NCI-H460 (cell line): ENCODE results near the genes VSIG4, HEPH, STARD8, EDA, GJB1 and TAF1.

GRCh38 chrX:65732964-65733497, 65.6 kb downstream of the MSN start:
RAMPAGE:
- cytosol, long total RNA, result no peak
- long total RNA, result no peak
- nucleus, long total RNA, result no peak

RAMPAGE:
- cytosol, long total RNA, result no peak
- long total RNA, result no peak
- nucleus, long total RNA, result no peak
Observed at GRCh38 chrX:65737100-65737578, 69.7 kb downstream of the MSN start.

GRCh38 chrX:66005050-66006291, 34.4 kb downstream of the VSIG4 start:
RAMPAGE:
- cytosol, long total RNA, result no peak
- long total RNA, result no peak
- nucleus, long total RNA, result no peak

GRCh38 chrX:66039934-66040499, at the start of gene VSIG4:
VSIG4 (minus strand) TSS chrX:66040080.
RAMPAGE:
- cytosol, long total RNA, result no peak
- long total RNA, result no peak
- nucleus, long total RNA, result no peak

GRCh38 chrX:66051763-66052179, 11.9 kb upstream of the VSIG4 start:
RAMPAGE:
- cytosol, long total RNA, result no peak
- long total RNA, result no peak
- nucleus, long total RNA, result no peak

RAMPAGE:
- cytosol, long total RNA, result no peak
- long total RNA, result no peak
- nucleus, long total RNA, result no peak
Observed at GRCh38 chrX:66052196-66052434, 12.2 kb upstream of the VSIG4 start.

RAMPAGE:
- cytosol, long total RNA, result no peak
- long total RNA, result no peak
- nucleus, long total RNA, result no peak
Observed at GRCh38 chrX:66163489-66164498, at the start of gene HEPH. HEPH (plus strand) TSS chrX:66164247.

RAMPAGE:
- cytosol, long total RNA, result no peak
- long total RNA, result no peak
- nucleus, long total RNA, result no peak
Observed at GRCh38 chrX:66728818-66729394, 90.0 kb upstream of the EDA2R start.

DNA sequence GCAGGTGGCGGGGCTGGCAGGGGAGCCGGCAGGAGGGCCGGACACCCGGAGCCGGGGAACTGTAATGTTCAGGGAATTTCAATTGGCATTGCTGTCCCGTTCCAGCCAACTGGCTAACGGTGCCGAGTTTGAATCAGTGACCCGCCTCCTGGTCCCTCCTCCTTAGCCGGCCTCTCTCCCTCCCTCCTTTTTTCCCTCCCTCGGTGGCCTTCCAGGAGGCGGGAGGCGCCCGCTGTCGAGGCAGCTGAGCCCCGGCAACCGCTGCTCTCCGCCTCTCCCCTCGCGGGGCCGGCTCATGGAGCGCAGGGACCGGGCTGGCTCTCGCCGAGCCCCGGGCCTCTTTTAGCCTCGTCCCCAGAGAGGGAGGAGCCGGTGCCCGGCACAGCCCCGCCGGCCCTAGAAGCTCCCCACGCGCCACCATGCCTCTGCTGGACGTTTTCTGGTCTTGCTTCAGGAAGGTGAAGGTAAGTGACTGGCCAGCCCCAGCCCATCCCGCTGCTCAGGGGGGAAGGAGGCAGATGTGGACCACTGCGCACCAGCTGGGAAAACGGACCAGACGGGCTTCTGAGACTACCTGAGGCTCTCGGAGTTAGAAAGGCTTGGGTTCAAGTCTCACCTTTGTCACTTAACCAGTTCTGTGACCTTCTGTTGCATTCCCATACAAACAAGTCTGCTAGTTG, at the start of gene STARD8:
TSS of gene STARD8 (plus strand) at position 203 of the 680 bp plus-strand sequence.
RAMPAGE:
- cytosol, long total RNA, result start-site peak on the plus strand centred at position 206 of the sequence, 25 bp wide, 22 and 26 reads in 2 replicates
- long total RNA, result no peak
- nucleus, long total RNA, result no peak

DNA sequence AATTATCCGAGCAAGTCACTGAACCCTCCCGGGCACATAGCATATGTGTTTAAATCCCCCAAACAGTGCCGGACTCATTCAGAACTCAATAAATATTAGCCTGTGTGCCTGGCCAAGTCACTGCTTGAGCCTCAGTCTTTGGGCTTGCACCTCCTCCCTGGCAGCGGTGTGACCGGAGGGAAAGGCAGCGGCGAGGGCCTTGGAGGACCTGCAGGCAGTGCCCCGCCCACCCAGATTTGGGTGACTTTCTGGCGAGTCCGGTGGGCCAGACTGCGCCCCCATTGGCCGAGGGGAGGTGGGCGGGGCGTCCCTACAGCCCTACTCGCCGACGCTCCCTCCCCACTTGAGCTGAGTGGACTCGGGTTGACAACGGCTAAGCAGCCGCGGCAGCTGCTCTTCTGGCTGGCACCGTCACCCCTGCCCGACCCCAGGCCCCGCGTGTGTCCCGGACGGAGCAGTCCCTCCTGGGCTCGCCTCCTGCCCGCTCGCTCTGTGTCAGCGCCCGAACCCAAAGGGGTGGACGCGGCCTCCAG, 45.9 kb downstream of the STARD8 start:
RAMPAGE:
- cytosol, long total RNA, result no peak
- long total RNA, result no peak
- nucleus, long total RNA, result no peak

DNA sequence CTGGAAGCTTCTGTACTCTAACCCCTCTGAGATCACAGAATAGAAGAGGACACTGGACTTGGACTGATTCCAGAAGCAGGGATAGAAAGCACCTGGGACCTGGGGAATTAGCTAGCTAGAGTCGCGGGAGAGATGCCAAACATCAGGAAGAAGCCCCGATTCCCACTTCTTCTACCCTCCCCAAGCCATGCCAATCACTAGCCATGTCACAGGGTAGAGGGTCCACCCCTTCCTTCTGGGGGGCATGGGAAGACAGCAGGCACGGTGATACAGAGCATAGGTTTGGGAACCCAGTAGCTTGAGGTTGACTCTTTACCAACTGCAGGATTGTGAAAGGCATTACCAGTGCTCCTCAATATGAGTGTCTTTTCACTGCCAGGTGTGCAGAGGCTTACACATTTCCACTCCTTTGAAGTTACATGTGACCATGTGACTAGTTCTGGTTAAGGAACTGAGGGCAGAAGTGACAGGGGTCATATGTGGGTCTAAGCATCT, 34.1 kb upstream of the EFNB1 start:
RAMPAGE:
- cytosol, long total RNA, result no peak
- long total RNA, result no peak
- nucleus, long total RNA, result no peak

RAMPAGE:
- cytosol, long total RNA, result no peak
- long total RNA, result no peak
- nucleus, long total RNA, result no peak
Observed at GRCh38 chrX:68843060-68843603, 14.3 kb downstream of the EFNB1 start.

RAMPAGE:
- cytosol, long total RNA, result no peak
- long total RNA, result no peak
- nucleus, long total RNA, result no peak
Observed at GRCh38 chrX:69149377-69150146, 15.7 kb downstream of the PJA1 start.

GRCh38 chrX:69615526-69615981, 359 bp upstream of the EDA start:
RAMPAGE:
- cytosol, long total RNA, result no peak
- long total RNA, result no peak
- nucleus, long total RNA, result no peak

DNA sequence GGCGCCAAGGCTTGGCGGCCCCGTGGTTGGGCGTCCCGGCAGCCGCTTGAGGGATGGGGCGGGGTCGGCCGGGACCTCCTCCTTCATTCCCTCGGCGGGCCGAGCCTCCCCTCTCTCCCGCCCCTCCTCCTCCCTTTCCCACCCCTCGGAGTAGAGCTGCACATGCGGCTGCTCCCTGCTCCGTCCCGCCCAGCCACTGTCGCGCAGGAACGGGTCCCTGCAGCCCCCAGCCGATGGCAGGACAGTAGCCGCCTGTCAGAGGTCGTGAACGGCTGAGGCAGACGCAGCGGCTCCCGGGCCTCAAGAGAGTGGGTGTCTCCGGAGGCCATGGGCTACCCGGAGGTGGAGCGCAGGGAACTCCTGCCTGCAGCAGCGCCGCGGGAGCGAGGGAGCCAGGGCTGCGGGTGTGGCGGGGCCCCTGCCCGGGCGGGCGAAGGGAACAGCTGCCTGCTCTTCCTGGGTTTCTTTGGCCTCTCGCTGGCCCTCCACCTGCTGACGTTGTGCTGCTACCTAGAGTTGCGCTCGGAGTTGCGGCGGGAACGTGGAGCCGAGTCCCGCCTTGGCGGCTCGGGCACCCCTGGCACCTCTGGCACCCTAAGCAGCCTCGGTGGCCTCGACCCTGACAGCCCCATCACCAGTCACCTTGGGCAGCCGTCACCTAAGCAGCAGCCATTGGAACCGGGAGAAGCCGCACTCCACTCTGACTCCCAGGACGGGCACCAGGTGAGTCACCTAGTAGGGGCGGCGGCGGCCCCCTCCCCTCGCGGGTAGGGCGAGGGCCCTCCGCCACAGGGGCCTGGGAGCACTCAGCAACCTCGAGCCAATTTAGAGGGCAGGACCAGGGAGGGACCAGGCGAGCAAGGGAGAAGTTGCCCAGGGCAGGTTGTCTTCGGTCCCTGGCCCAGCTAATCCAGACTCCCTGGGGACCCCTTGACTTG, at the start of gene EDA:
TSS of gene EDA (plus strand) at position 132 of the 938 bp plus-strand sequence.
RAMPAGE:
- cytosol, long total RNA, result start-site peak on the plus strand centred at position 145 of the sequence, 27 bp wide, 12 and 7 reads in 2 replicates
- long total RNA, result no peak
- nucleus, long total RNA, result no peak

RAMPAGE:
- cytosol, long total RNA, result no peak
- long total RNA, result no peak
- nucleus, long total RNA, result no peak
Observed at GRCh38 chrX:70135603-70136096, 2.4 kb downstream of the IGBP1 start.

RAMPAGE:
- cytosol, long total RNA, result no peak
- long total RNA, result no peak
- nucleus, long total RNA, result no peak
Observed at GRCh38 chrX:71103532-71103952, 3.0 kb downstream of the CXorf65 start.

DNA sequence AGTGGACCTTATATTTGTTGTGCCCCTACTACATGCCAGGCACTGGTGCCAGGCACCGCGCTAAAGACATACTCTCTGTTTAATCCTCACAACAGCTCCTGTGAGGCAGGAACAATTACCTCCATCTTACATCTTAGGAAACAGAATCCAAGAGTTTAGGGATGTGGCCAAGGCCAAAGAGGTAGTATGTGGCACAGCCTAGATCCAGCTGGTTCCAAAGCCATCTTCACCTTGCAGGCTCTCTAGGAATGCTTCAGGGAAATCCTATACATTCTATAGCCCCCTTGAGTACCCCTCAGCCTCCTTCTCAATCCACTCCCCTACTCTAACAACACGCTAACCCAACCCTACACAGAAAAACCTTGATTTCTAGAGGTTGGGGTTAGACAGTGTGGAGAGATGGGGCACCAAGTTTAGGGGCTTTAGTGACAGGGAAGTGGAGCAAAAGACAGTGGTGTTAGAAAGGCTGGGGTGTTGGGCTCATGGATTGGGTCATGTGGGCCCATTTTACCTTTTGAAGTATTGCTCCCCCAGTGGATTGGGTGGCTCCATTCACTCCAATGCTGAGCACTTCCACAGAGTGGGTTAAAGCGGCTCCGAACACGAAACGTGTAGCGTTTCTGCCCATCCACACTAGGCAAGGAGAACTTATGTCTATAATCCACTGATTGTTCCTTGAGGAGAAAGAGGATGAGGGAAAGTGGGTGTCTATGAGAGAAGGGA, 2.3 kb upstream of the CXorf65 start:
RAMPAGE:
- cytosol, long total RNA, result no peak
- long total RNA, result no peak
- nucleus, long total RNA, result no peak

DNA sequence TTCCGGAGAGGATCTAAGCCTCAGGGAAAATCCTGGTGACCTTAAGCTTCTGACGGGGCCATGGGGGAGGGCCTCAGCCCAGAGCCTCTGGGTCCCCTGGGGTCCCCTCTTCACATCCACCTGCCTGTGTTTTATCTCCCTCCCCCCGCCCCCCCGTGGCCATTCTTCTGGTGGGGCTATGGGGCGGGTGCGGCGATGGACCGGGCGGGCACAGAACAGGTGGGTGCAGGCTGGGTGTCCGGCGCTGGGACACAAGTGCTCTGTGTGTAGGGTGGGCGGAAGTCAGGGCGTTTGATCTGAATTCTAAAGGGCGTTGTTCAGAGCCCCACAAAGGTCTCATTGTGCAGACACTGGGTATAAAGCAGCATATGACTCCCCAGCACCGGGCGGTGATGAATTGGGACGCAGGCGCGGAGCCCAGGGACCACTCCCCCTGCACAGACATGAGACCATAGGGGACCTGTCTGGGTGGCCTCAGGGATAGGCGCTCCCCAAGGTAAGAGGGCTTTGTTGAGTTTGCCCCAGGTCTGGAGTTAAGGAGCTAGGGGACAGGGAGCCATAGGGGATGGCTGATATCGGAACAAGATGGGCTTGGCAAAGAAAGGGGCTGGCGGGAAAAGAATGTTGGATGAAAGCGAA, at the start of gene GJB1:
TSS of gene GJB1 (plus strand) at position 385 of the 639 bp plus-strand sequence.
RAMPAGE:
- cytosol, long total RNA, result no peak
- long total RNA, result no peak
- nucleus, long total RNA, result no peak

DNA sequence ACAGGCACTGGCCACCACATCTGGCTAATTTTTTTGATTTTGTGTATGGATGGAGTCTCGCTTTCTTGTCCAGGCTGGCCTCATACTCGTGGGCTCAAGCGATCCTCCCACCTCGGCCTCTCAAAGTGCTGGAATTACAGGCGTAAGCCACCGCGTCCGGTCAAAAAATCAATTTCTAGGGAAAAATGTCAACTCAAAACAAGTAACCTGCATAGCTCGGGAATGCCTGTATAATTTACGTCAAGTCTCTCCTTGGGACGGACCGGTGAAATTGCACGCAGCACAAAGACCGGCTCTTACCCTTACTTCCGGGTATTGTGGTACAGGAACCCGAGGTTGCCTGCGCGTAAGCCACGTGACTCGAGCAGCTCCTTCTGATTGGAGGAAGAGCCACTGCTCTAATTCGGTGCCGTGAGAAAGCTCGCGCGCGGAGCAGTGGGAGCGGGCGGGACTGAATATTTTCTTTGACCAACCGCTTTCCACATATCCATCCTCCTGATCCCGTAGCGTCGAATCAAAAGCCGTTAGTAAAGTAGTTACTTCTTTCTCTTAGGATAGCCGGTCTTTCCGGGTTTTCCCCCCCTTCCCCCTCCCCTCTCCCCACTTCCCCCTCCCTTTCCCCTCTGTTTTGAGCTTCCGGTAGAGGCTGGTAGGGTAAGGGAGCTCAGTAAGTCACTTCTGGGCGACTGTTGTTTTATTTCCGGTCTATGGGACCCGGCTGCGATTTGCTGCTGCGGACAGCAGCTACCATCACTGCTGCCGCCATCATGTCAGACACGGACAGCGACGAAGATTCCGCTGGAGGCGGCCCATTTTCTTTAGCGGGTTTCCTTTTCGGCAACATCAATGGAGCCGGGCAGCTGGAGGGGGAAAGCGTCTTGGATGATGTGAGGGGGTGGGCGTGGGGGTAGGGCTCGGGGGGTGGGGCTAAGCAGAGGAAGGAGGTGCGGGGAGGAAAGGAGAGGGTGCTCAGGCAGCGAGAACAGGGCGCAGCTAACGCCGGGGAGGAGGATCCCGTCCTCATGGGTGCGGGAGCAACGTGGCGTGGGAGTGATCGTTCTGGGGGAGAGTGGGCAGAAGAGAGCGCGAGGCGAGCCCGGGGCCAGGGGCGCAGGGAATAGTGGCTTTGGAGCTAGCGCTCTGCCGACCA, at the start of gene TAF1:
TSS of gene TAF1 (plus strand) at position 750 of the 1,150 bp plus-strand sequence.
RAMPAGE:
- cytosol, long total RNA, result no peak
- long total RNA, result no peak
- nucleus, long total RNA, result start-site peak on the minus strand centred at position 305 of the sequence, 76 bp wide, 23 and 13 reads in 2 replicates; start-site peak on the plus strand centred at position 785 of the sequence, 371 bp wide, 146 and 44 reads in 2 replicates